ENCODE results near the gene SCGB1D2.

- RRBS, 2 experiments = 93 to 95% methylated on average over 3 to 6 of the region's 22 CpGs
These were observed 15.6 kb downstream of the FADS3 start for GRCh38 chr11:61875622-61876230.

DNA sequence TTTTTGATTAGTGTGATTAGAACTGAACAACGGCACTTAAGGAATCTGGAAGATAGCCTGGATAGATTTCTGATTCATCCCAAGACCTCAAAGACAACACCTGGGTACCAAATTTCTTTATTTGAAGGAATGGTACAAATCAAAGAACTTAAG, 3.1 kb downstream of the FTH1 start:
- RRBS, 2 experiments = no CpG with 5 or more reads among the region's 1 CpG

GRCh38 chr11:61969909-61970512, 2.6 kb upstream of the FTH1 start:
- RRBS, 2 experiments = no CpG with 5 or more reads among the region's 2 CpGs

DNA sequence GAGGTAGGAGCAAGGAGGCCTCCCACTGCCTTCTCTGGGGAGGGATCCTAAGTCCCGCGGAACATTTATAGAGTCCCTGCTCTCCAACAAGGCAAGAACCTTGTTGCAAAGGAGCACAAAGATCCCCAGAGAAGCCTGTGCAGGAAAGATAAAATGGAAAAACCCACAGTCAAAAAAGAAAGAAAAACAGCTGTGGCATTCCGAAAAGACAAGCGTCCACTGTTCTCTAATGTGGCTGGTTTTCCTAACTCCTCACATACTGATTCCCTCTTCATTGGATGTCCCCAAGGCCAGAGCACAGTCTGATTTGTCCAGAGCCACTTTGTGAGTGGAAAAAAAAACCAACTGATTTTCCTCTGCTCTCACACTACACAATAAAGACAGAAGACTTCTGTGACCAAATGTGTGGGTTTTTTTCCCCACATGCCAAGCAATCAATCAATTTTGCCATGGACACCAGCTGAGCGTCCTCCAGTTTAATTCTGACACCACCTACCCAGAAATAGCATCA, 62.0 kb upstream of the INCENP start:
- RRBS, 2 experiments = no CpG with 5 or more reads among the region's 5 CpGs

DNA sequence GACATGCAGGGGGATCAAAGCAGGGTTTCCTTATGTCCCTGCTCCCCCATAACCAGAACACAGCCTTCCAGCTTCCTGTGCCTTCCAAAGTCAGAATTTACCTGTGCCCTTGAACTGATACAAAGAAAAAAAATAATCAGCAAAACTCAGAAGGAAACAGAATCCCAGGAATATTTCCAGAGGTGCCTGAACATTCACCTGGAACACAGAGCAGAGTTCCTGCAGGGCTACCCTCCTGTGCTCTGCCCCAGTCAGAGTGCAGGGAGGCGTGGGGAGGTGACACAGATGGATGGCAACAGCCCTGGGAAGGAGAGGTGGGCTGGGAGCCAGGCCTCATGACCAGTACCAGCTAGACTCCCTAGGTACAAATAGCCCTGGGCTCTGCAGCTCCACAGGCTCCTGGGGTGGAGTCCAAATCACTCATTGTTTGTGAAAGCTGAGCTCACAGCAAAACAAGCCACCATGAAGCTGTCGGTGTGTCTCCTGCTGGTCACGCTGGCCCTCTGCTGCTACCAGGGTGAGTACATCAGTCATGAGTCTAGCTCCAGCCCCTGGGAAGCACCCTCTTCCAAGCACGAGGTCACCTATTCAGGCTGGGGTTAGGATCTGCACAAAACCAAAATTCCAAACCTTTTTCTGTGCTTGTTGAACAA, at the start of gene SCGB1D2:
Gene SCGB1D2, plus strand, starts transcription at position 394 of the 653 bp plus-strand sequence.
- RRBS, 2 experiments = no CpG with 5 or more reads among the region's 4 CpGs

DNA sequence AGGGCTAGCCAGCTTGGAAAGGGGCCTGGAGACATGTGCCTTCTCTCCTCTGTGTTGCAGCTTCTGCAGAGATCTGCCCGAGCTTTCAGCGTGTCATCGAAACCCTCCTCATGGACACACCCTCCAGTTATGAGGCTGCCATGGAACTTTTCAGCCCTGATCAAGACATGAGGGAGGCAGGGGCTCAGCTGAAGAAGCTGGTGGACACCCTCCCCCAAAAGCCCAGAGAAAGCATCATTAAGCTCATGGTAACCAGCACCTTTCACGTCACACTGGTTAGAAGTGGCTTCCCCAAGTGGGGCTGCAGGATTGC, 3.3 kb downstream of the SCGB1A1 start:
- RRBS, 2 experiments = no CpG with 5 or more reads among the region's 4 CpGs

DNA sequence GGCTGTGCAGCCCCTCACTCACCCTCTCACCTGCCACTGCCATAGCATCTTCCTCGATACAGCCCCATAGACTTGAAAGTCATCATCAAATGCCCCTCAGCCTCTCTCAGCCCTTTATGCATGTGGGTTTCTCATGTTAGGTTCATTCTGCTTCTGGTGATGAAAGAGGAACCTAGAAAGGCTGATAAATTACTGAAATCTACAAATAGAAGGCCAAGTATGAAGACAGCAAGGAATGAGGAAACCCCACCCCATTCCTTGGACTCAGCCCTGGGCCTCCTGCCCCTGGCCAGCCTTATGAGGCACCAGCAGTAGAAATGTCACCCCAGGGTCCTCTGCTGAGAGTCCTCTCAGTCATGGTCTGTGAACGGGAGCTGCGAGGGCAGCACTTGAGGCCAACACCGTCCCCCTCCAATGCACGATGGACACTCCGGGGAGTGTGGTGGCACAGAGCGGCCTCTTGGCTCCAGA, 24.8 kb downstream of the SCGB1A1 start:
- RRBS, 2 experiments = 89 to 92% methylated on average over 2 of the region's 7 CpGs

DNA sequence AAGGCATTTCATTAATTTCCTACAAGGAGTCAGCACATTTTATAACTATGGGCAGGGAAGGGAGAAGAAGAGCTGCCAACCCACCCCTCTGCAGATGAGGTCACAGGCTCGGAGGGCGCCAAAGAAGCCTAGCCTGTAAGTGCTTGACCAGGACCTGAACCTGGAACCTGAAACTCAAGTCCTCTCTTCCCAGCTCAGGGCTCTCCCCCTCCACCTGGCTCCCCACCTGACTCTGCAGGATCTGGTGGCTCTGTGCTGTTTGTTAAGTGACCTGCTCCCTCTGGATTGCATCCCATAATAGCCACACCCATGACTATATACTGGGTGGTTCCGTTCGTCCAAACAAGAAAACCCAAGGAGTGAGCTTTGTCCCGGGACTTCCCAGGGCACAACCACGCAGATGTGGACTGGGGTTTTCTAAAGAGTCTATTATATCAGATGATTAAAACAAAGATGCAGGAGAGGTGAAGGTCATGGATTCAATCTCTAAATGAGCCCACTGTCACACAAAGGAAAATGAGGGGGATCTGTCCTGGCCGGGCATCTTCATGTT, 27.4 kb downstream of the SCGB1A1 start:
- RRBS, 2 experiments = no CpG with 5 or more reads among the region's 7 CpGs

- RRBS, 2 experiments = no CpG with 5 or more reads among the region's 6 CpGs
These were observed 62.2 kb downstream of the AHNAK start for GRCh38 chr11:62484430-62484830.

GRCh38 chr11:62515895-62516753, 30.5 kb downstream of the AHNAK start:
- RRBS, 2 experiments = no CpG with 5 or more reads among the region's 10 CpGs

DNA sequence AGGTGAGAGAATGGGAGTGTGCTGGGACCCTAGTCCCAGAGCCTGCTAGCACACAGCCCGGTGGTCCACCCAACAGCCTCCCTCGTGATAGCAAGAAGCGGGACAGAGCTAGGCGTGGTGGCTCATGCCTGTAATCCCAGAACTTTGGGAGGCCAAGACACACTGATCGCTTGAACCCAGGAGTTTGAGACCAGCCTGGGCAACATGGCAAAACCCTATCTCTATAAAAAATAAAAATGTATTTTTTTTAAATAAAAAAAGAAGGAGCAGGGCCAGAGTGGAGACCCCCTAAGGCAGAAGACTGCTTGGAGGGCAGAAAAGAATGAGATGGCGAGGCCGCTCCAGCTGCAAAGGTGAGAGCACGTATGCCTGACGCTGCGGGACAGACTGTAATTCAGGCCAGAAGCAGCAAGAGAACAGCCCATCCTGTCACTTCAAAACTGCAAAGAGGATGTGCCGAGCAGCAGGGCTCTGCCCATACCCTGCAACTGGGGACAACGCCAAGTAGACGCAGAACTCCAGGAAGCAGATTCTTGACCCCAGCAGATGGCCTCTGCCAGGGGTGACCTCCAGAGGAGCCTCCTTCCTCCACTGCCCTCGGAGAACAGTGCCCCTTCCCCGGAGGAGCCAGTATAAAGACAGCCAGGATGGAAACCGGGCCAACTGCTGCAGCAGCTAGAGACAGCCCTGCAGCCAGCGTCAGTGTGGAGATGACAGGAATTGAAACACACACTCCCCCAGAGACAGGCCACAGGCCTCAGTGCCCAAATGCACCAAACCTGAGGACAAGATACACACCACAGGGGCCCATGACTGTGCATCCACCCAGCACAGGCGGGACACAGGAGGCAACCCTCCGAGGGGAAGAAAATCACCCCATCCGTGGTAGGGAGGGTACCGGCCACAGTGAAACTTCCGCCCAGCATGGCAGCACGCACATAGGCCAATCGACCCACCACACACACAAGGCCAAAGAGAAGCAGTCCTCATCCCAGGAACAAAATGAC, 5.9 kb downstream of the AHNAK start:
- RRBS, 2 experiments = 0% methylated on average over 1 of the region's 24 CpGs; no CpG with 5 or more reads in 1 of the 2 experiments

GRCh38 chr11:62553765-62554498, 7.3 kb upstream of the AHNAK start:
- RRBS, 2 experiments = no CpG with 5 or more reads among the region's 9 CpGs

GRCh38 chr11:62570704-62571309, 2.9 kb downstream of the EEF1G start:
- RRBS, 2 experiments = no CpG with 5 or more reads among the region's 7 CpGs

- RRBS, 2 experiments = no CpG with 5 or more reads among the region's 15 CpGs
These were observed 3.2 kb upstream of the B3GAT3 start for GRCh38 chr11:62624607-62625815.

DNA sequence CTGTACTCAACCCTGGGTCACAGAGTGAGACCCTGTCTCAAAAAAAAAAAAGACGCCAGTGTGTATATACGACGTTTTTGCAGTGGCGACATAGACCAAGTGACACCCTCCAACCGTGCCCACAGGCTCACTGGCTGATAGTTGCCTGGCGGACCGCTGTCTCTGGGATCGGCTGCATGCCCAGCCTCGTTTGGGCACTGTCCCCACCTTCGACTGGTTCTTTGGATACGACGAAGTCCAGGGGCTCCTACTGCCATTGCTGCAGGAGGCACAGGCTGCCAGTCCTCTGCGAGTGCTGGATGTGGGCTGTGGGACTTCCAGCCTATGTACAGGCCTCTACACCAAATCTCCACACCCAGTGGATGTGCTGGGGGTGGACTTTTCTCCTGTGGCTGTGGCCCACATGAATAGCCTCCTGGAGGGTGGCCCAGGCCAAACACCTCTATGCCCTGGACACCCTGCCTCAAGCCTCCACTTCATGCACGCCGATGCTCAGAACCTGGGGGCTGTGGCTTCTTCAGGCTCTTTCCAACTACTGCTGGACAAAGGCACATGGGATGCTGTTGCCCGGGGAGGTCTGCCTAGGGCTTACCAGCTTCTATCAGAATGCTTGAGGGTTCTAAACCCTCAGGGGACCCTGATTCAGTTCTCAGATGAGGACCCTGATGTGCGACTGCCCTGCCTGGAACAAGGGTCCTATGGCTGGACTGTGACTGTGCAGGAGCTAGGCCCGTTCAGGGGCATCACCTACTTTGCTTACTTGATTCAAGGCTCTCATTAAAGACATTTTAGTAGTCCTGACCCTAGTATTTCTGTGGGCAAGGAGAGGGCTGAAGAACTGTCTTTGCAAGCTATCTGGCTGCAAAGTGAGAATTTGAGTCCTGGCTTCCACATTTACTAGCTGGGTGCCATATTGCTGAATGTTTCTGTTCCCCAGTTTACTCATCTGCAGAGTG, 1.4 kb downstream of the CSKMT start:
- RRBS, 2 experiments = no CpG with 5 or more reads among the region's 18 CpGs

GRCh38 chr11:62712929-62713609, 5.6 kb downstream of the GNG3 start:
- RRBS, 2 experiments = no CpG with 5 or more reads among the region's 4 CpGs

DNA sequence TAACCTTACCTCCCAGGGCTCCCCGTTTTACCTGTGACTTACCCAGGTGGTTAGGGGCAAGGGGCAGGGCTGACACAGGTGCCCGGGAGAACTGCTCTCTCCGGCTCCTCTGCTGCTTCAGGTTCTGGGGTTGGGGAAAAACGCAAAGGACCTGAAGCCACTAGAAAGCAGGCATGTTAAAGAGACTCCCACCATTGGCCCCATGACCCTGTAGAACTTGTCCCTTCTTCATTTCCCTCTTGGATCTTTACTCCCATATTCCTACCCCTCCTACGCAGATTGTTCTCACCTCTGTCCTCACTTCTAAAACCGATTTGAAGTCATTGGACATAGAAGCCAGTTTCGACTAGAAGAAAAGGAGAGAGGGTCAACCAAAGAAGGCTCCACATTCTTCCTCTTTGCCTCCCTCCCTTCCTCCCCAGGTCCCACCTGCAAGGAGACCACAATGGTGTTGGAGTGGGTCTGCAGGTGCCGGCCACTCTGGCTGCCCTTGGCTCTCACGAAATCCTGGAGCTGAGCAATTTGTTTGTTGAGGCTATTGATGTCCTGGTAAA, 6.8 kb downstream of the STX5 start:
- RRBS, 2 experiments = no CpG with 5 or more reads among the region's 9 CpGs

DNA sequence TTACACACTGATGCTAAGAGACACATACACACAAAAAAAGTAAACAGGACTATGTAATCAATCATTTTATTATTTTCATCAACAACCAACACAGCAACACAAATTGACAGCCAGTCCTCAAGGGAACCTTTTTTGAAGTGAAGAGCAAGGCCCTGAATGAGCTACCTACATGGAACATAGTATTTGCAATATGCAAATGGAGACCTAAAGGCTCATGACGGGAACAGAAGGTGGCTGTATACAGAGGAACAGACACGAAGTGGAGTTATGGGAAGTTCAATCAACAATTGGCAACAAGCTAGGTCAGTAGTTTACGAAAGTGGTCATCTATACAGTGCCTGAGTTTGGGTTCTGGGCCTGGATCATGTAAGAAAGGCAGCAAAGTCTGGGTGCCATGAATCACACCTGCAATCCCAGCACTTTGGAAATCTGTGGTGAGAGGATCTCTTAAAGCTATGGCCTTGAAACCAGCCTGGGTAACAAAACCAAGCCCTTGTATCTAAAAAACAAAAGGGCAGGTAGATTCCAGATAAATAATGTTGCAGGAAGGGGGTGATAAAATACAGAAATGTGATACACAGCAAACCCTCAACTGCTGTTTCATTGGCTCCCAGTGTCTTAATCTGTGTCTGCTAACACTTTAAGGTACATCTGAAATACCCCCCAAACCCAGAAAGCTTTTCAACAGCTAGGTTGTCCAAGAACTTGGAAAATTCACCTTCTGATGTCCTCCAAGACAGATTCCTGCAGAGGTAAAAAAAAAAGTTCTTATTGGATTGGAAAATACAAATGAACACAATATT, 12.7 kb upstream of the WDR74 start:
- RRBS, 2 experiments = no CpG with 5 or more reads among the region's 3 CpGs

- RRBS, 2 experiments = no CpG with 5 or more reads among the region's 4 CpGs
These were observed 3.5 kb upstream of the SLC22A25 start for GRCh38 chr11:63246687-63247542.